Body of pancreas (tissue), 2 donors: Measurements from ENCODE around the genes MAF, GCSH and GAN.

GRCh38 chr16:76900302-76900677 lies 290.7 kb upstream of the MON1B start:
- PRO-cap, result no peak
- RAMPAGE, long total RNA, 2 experiments, result no peak in any of the 2 experiments

- PRO-cap, result no peak
- RAMPAGE, long total RNA, 2 experiments, result no peak in any of the 2 experiments
These were observed 36.9 kb downstream of the SYCE1L start for GRCh38 chr16:77236094-77236521.

- PRO-cap, result no peak
- RAMPAGE, long total RNA, 2 experiments, result no peak in any of the 2 experiments
These were observed 65.4 kb upstream of the NUDT7 start for GRCh38 chr16:77656792-77657494.

- PRO-cap, result no peak
- RAMPAGE, long total RNA, 2 experiments, result no peak in any of the 2 experiments
These were observed 19.6 kb upstream of the CLEC3A start for GRCh38 chr16:78002730-78003087.

DNA sequence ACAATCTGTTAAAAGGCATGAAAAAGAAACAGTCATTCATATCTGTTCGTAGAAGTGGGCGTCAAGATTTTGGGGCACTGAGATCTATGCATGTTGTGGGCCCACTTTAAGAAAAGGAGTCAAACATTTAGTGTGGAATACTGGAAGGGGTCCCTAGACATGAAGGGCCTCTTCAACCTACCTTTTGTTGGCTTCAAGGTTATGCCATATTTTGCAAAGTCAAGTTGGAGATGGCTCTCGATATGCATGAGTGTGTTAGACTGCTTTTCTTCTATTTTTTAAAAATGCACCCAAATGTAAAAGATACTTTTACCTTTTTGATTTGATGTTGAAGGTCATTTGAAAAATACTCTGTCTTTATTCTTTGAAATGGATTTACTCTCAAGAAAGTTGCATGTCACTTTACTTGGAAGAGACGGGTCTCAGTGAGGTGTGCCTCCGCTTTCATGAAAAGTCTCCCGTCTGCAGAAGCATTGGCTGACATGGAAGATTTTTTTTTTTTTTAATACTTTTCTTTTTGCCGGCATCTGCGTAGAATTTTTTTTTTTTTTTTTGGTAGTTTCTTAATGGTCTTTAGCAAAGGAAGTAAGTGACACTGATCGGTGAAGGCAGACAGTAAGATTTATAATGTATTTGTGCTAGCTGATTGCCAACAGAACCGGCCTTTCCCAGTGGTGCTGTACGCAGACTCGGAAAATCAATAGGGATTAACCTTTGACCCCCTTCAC lies 383.6 kb downstream of the WWOX start:
- PRO-cap, result no peak
- RAMPAGE, long total RNA, 2 experiments, result start-site peak on the plus strand in 1 of 2 experiments, centred at position 387 of the sequence, 15 reads per replicate

DNA sequence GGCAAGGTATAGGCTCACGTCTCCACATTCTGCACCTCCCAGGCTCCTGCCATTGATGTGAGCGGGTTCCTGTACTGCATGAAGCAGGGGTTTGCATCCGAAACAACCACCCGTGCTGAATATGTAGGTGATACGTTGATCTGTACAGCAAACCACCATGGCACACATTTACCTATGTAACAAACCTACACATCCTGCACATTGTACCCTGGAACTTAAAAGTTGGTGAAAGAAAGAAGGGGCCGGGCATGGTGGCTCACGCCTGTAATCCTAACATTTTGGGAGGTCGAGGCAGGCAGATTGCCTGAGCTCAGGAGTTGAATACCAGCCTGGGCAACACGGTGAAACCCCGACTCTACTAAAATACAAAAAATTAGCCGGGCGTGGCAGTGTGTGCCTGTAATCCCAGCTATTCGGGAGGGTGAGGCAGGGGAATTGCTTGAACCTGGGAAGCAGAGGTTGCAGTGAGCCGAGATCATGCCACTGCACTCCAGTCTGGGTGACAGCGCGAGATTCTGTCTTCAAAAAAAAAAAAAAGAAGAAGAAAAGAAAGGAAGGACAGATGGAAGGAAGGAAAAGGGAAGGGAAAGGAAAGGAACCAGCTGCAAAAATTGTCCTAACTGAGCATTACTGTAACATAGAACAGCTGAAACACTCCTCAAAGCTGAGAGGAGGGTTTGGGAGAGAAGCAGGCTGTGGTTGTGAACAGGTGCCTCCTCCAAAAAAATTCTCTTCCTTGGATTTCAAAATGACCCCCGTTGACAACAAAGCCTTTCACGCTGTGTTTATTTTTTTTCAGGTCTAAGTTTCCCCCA lies 541.2 kb downstream of the WWOX start:
- PRO-cap, result no peak
- RAMPAGE, long total RNA, 2 experiments, result no peak in any of the 2 experiments

- PRO-cap, result no peak
- RAMPAGE, long total RNA, 2 experiments, result start-site peak on the plus strand in 1 of 2 experiments, at chr16:78666443-78666901 at its widest, 6 reads per replicate
These were observed 567.0 kb downstream of the WWOX start for GRCh38 chr16:78666206-78667159.

DNA sequence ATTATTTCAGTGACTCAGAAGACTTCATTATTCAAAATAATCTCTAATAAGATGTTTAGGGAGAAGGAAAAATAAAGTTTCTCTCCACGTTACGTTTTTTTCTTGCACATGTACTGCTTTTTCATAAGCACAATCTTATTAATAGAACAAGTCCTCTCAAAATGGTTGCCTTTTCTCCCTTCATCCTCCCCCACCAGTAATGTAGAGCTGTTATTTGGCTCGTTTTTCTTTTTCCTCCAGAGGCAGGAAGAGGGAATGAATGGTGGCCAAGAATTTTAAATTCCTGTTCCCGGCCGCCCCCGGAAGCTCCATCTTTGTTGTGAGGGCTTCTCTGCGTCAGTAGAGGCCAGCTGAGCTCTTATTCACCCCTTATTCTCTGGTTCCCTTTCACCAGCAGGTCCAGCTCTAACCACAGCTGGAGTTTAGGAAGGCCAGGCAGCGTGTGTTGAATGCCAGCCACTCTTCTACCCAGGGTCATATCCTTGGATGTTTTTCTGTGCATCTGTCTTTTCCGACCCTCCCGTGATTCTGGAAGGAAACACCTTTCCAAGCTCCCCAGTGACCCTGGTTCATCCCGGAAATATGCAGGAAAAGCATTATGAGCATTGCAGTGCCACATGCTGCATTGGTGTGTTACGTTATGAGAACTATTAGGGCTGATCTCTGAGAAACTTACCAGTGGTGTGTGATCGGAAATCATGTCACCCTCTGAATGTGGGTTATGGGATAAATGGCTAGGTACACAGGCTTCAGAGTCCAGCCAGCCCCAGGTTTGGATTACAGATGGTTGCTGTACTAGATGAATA lies 570.5 kb downstream of the WWOX start:
- PRO-cap, result no peak
- RAMPAGE, long total RNA, 2 experiments, result no peak in any of the 2 experiments

GRCh38 chr16:78770321-78770971 lies 671.0 kb downstream of the WWOX start:
- PRO-cap, result no peak
- RAMPAGE, long total RNA, 2 experiments, result no peak in any of the 2 experiments

DNA sequence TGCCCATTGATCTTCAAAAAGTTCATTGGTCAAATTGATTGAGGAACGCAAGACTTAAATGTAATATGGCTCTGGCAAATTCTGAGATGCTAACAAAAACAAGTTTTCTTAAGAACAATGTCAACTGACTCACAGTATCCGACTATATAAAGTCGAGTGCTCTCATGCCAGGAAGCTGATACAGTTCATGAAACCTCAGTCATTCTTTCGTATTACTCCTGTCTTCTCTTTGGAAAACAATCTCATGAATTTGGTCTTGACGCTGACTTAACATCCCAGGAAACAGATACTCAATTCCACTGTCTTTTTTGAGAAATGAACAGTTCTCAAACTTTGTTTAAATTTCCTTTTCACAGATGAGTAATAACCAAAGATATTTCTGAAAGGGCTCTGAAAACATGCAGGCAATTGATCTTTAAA lies 704.8 kb downstream of the MAF start:
- PRO-cap, result no peak
- RAMPAGE, long total RNA, 2 experiments, result no peak in any of the 2 experiments

DNA sequence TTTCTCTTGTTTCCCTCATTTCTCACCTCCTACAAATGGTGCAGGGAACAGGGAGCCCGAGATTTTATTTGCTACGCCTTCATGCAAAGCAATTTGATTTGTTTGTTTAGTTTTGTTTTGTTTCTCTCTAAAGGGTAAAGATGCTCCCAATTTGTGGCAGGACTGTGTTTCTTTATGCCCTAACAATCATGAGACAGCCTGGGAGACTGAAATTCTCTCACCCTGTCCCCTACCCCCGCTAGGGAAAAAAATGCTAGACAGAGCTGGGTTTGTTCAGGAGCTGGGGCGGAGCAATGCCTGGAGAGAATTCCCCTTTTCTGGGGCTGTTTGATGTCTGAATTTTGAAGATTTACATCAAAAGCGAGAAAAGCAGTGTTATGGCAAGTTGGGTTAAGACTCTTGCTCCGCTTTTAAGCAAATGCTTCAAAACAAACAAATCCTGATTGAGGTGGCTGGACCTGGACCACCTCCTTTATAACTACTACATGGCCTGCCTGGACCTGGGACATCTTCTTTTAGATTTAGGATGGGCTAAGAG lies 8.4 kb downstream of the MAF start:
- PRO-cap, result no peak
- RAMPAGE, long total RNA, 2 experiments, result no peak in any of the 2 experiments

GRCh38 chr16:79600113-79601023 lies at the start of gene MAF:
TSS of gene MAF (minus strand) at chr16:79600737.
- PRO-cap, result bidirectional peak, plus-strand start at chr16:79600205, minus-strand start at chr16:79600020; unidirectional peak, minus-strand start at chr16:79600739
- RAMPAGE, long total RNA, 2 experiments, result start-site peak on the minus strand in 1 of 2 experiments, at chr16:79600686-79600737 at its widest, 18 reads per replicate

GRCh38 chr16:79970408-79970915 lies 369.9 kb upstream of the MAF start:
- PRO-cap, result no peak
- RAMPAGE, long total RNA, 2 experiments, result no peak in any of the 2 experiments

- PRO-cap, result no peak
- RAMPAGE, long total RNA, 2 experiments, result no peak in any of the 2 experiments
These were observed 455.9 kb upstream of the MAF start for GRCh38 chr16:80056528-80056727.

DNA sequence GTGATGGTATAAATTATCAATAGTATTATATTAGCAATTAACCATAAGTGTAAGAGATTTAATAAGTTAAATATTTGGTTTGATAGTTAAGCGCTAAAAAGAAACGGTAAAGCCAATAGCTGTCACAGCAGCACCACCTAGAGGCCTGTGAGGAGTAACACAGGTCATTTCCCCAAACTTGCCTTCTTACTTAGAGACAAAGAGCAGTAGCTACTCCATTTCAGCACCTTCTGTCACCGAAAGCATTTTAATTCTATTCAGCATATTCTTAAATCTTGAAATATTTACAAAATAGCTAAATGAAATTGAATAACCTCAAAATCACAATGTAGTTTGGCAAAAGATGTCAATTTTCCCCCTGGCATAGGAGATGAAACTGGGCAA lies 14.3 kb upstream of the DYNLRB2 start:
- PRO-cap, result unidirectional peak, plus-strand start at position 96 of the sequence
- RAMPAGE, long total RNA, 2 experiments, result no peak in any of the 2 experiments

- PRO-cap, result no peak
- RAMPAGE, long total RNA, 2 experiments, result no peak in any of the 2 experiments
These were observed 9.3 kb downstream of the CMC2 start for GRCh38 chr16:80997369-80997890.

GRCh38 chr16:81095587-81096764 lies at the start of gene GCSH:
TSS of gene GCSH (minus strand) at chr16:81096395.
- PRO-cap, result bidirectional peak, plus-strand start at chr16:81096651, minus-strand start at chr16:81096395
- RAMPAGE, long total RNA, 2 experiments, result start-site peak on the minus strand in 2 of 2 experiments, at chr16:81096282-81096292 at its widest, 61 to 99 reads per replicate

DNA sequence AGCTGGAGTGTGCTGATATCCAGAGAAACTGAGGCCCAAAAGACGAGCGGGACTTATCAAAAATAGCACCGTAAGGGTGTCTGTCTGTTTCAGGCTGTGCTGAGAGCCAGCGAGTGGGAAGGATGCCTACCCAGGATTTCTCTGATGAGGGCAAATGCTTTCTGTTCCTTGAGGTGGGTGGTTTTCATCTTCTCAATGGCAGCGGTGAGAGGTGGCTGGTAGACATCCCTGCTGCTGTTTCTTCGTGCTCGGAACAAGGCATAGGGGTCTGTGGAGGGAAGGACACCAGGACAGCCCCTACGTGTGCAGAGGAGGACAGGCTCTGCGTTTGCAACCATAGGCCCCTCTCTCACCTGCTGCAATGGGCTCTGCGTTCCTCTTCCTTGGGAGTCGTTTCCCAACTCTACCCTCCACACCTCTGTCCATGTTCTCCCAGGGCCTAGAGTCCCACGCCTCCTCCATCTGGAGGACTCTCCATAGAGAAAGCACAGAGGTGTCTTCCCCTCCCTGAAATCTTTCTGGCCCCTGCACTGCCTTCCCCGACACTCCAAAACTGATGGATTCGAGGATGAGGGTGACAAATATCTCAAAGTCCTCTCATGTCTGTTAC lies 37.3 kb upstream of the GCSH start:
- PRO-cap, result no peak
- RAMPAGE, long total RNA, 2 experiments, result no peak in any of the 2 experiments

DNA sequence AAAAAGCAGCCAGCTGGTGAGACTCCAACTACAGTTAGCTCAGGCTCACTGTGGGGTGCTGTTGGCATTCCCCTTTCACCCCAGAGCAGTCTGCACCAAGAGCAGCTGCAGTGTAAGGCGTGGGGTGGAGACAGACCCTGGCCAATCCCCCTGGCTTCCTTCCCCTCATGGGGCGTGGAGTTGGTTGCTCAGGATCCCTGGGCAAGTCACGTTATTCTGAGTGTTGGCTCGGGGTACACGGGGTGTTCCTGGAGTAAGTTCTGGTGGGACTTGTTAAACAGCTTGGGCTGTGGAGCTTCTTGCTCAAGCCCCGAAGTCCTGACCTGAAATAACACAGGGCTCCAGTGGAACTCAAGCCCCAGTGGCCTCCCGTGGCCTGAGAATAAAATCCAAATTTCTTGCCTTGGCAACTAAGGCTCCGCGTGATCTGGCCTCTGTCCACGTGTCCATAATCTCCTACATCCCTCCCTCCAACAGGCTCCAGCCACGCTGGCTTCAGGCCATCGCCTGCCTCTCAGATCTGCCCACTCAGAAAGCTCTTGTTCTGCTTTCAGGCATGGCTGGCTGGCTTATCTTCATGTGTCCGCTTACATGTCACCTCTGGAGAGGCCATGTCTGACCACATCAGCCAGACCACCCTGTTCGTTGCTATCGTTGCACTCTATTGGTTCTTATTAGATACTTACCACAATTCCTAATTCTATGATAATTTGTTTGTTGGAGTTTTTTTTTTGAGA lies 49.3 kb upstream of the BCO1 start:
- PRO-cap, result no peak
- RAMPAGE, long total RNA, 2 experiments, result no peak in any of the 2 experiments

GRCh38 chr16:81314507-81315504 lies at the start of gene GAN:
TSS of gene GAN (plus strand) at chr16:81314962.
- PRO-cap, result bidirectional peak, plus-strand start at chr16:81315126, minus-strand start at chr16:81314790
- RAMPAGE, long total RNA, 2 experiments, result start-site peak on the minus strand in 1 of 2 experiments, at chr16:81314819-81314823 at its widest, 5 reads per replicate